SUDHL5 (cell line): ENCODE results near the genes YY1AP1 and SSR2.

GRCh38 chr1:155324644-155325695, 4.3 kb downstream of the RUSC1 start:
- PRO-cap = no peak

GRCh38 chr1:155388348-155388857, 67.7 kb downstream of the RUSC1 start:
- PRO-cap = no peak

DNA sequence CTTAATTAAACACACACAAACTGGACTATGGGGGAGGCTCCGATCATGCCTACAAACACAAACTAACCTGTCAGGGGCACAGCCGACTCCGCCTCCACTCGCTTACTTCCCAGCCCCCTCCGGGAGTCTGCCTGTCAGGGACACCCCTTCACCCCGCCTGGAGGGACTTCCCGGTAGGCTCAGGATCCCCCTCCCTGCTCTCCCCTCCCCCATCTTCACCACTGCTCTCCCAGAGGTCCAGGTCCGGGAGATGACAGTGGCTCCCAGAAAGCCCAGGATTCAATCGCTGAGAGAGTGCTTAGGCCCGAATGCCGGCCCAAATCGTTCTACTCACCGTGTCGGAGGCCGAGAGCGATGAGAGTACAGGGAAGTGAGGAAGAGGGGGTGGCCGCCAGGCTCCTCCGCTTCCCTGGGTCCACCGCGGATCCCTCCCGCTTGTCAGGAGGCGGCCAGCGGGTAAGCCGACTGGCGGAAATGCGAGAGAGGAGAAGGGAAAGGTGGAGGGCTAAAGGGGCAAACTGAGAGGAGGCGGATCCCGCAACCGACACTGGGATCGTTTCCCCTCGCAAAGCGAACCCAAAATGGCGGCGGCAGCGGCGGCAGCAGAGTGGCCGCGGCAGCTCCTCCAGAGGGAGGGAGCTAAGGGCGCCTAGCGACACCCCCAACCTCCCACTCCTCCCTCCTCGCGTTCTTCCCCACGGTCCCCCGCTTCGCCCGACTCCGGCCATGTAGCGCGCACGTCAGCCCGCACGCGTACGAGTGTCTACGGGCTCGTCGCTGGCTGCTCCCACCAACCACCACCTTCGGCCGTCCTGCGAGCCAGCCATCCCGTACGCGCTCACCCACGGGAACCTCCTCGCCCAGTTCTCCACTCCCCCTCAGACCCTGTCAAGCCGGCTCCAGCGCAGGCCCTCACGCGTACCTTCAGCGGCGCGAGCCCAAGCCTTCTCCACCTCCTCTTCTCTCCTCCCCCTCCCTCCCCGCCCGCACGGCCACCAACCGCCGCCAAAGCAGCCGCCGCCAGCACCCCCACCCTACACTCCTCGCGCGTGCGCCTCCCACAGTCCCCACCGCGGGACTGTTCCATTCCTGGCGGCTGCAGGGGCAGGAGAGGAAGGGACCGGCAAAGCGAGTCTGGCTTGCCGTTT, at the start of gene YY1AP1:
Gene YY1AP1, minus strand, starts transcription at position 1,038 of the 1,148 bp plus-strand sequence.
- PRO-cap = unidirectional peak, plus-strand start at position 357 of the sequence; bidirectional peak, plus-strand start at position 579 of the sequence, minus-strand start at position 583 of the sequence; bidirectional peak, plus-strand start at position 826 of the sequence, minus-strand start at position 730 of the sequence; bidirectional peak, plus-strand start outside the sequence, minus-strand start at position 1,038 of the sequence

GRCh38 chr1:155893566-155894163, 17.5 kb downstream of the RIT1 start:
- PRO-cap = no peak

GRCh38 chr1:155895360-155895714, 15.8 kb downstream of the RIT1 start:
- PRO-cap = no peak

DNA sequence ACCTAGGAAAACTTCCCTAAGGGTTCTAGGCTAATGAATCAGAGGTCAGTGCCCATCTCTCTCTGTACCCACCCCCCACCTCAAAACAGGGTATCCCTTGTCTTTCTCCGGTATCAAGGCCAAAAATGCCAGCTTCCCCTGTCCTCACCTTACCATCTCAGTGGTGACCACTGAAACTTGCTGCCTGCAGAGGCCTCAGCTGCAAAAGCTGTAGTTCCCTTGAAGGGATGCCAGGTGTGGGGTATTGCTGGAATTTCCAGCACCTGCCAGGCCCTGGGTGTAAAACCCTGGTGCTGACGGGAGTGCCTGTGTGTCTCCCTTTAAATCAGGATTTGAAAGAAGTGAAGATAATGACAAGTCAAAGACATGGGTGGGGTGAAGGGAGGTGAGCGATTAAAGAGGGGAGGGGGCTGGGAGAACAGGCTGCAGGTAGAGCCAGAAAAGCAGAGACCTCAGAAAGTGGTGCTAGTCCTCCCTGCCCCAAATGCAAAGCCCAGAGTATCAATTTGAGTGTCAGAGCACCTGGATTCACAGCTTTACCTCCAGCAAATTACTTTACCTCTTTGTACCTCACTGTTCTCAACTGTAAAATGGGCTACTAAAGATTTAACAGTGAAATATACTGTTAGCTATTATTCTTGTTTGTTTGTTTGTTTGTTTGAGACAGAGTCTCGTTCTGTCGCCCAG, 1.9 kb downstream of the RXFP4 start:
- PRO-cap = no peak

DNA sequence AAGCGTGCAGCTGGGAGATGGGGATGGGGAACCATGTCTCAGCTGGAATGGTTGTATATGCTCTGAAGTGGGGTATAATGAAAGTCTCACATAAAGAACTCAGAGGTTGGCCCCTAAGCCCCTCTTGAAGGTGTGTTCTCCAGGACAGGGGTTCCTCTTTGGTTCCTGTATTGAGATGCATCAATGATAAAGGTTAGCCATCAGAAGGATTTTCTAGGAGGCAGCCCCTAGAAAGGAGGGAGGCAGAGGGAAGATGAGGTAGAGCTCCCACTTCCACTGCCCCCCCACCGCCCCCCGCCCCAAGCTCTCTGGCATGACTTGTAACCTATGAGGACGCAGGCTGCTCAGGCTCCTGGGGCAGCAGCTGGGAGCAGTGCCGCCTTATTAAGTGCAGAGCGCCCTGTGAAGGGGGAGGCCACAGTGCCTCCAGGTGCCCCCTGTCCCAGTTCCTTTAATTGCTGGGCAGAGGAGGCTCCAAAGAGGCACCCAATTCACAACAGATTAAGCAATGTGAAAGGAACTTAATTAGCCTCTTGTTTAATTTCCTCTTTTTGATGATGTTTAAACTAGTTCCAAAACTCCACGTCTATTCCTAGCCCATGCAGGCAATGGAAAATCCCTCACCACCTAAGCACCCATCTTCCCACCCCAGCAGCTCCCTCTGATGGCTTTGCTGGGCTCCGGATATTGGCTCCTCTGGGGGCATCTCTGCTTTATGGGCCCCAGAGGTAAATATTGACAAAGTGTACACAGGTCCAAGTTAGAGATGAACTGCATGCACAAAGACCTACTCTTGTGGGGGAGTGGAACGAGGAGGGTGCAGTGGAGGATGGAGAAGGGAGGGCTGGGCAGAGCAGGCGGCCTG, 3.0 kb downstream of the RXFP4 start:
- PRO-cap = no peak

DNA sequence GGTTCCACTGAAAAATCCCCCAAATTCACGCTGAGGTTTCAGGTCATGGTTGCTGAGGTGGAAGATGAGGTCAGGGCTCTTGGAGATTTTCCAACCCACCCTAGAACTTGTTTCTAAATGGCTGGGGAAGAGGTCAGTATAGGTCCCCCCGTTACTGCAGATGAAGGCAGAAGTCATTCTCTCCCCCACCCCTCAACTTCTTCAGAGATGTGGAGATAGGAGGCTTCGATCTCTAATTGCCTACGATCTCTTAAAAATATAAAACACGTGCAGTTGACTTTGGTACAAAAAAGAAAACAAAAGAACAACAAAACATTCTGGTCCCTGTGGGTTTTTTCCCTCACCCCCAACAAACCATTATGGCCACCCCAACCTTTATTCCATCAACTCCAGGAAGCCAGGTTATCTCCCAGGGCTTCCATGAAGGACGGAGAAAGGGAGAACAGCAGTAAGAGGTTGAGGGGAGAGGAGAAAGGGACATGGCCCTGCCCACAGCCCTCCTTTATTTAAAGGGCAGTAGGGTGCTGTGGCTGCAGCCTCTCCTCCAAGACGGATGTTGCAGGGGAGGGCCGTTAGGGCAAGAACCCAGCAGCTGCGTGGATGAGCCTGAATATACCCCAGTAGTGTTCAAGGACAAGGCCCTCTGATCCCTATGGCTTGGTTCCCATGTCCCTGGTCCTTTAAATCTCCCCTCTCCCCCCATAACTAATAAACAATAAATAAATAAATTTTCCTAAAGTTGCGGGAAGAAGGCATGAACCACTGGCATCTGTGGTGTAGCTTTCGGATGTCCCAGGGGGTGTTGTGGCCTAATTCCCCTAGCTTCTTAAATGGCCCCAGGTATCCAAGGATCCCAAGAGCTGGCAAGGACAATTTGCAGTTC, 5.8 kb downstream of the RXFP4 start:
- PRO-cap = no peak

DNA sequence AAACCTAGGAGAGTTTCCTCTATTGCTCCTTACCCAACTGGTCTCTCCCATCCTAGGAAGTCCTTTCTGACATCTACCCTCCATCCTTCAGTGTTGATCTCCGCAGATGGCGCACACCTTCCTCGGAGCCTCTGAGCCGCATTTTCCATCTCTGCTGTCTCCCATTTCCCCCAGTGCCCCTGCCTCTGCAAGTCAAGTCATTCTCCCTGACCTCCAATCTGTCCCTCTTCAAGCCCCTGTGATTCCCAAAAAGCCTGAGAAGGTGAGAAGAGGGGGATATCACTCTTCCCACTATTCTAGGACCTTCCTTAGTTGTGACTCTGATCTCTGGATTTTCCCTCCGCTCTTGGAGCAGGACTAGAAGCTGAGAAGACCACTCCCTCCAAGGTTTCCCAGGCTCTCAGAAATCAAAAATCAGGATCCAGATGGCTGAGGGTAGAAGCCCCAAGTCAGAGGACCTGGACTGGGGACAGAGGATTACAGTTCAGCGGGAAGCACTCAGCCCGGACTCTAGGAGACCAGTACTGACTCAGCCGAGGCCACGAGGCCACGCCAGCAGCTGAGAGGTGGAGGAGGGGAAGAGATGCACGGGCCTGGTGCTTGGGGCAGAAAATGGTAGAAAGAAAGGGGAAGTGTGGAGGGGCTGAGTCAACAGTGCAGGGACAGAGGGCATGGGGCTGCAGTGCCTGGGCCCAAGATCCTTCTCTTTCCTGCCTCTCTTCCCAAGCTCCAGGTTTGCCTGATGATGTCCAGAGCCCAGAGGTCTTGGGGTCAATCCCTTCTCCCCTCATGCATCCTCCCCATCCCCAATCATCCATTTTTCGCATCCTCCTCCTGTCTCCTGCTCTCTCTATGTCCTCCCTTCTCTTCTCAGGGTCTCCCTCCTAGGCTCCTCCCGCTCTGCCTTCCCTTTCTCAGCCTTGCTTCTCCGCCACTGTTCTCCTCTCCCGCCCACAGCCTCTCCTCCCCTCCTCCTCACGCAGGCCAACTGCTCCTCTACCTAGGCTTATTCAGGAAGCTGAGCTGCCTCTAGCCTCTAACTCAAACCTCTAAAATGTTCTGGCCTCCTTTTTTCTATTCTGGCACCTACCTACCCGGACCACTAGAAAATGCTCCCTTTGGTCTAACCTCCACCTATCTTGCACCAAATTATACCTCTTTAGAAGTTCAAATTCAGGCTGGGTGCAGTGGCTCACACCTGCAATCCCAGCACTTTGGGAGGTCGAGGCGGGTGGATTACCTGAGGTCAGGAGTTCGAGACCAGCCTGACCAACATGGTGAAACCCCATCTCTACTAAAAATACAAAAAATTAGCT, 7.8 kb downstream of the ARHGEF2 start:
- PRO-cap = unidirectional peak, plus-strand start at position 651 of the sequence

GRCh38 chr1:156020491-156021256, at the start of gene SSR2:
SSR2 (minus strand) TSS chr1:156020951.
- PRO-cap = unidirectional peak, minus-strand start at chr1:156020911

DNA sequence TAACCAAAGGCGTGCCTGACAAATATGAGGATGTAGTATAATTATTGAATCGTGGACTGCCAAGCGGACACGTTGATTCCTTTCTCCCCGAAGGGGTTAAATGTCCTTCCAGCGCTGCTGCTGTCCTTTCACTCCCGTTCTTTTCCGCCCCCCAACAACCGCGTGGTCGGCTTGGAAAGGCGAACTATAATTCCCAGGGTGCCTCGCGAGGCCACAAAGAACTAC, 188 bp upstream of the LAMTOR2 start:
- PRO-cap = bidirectional peak, plus-strand start outside the sequence, minus-strand start at position 156 of the sequence

GRCh38 chr1:156075592-156076321, 6.5 kb downstream of the MEX3A start:
- PRO-cap = no peak

GRCh38 chr1:156103474-156104692, 10.6 kb upstream of the LMNA start:
- PRO-cap = no peak

DNA sequence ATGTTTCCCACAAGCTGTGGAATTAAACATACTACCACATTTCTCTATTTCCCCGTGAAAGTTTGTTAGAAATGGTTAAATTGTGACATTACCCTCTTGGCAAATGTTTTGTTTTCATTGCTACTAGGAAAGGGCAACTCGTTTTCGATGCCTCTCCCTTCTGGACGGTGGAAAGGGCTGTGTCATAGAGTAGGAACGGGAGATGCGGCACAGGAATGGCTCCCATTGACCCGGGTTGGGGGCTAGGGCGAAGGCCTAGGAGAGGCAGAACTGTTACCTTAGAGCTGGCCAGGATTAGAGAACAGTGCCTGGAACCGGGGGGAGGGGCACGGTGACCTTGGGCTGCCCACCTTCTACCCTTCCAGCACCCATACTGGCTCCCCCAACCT, 7.9 kb downstream of the LMNA start:
- PRO-cap = no peak

- PRO-cap = no peak
Observed at GRCh38 chr1:156132563-156132869, 18.0 kb downstream of the LMNA start.

GRCh38 chr1:156247298-156247598, 608 bp downstream of the PAQR6 start:
- PRO-cap = no peak

DNA sequence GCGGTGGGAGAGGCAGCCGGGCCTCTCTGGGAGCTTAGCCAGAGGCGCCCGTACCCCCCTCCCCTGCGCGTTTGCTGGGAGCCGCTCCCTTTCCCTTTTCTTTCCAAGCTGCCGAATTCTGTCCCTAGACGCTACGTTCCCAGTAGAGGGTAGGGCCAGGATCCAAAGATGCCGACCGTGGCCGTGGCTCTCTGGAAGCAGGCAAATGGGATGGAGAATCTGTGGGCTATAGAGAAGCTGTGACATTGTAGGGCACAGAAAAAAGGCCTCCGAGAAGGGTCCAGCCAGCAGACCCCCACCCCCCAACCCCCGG, 63.8 kb downstream of the MEF2D start:
- PRO-cap = no peak

- PRO-cap = no peak
Observed at GRCh38 chr1:156466458-156467569, 33.8 kb downstream of the MEF2D start.

GRCh38 chr1:156480555-156481715, 19.6 kb downstream of the MEF2D start:
- PRO-cap = no peak

- PRO-cap = bidirectional peak, plus-strand start at chr1:156491465, minus-strand start at chr1:156491448
Observed at GRCh38 chr1:156491245-156491592, 9.4 kb downstream of the MEF2D start.